Peritoneum (tissue), 1 donor: ENCODE measurements around a stretch of chr5.

GRCh38 chr5:59465057-59465769 lies 428.3 kb downstream of the PDE4D start:
- PRO-cap, result no peak

GRCh38 chr5:59548614-59549472 lies 344.7 kb downstream of the PDE4D start:
- PRO-cap, result no peak

DNA sequence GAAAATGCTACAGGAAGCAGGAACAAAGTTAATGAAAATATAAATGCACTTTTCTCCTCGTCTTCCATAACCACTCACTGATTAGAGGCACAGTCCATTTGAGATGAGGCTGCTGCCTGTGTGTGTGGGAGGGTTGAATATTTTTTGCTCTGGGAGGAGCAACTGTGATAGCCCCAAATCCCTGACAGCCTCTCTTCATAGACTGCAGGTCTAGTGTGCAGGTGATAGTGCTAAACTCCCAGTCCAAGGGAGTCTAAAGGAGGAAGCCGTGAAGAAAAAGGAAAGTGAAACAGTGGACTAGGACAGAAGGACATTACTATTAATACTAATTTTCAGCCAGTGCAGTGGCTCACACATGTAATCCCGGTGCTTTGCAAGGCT lies 295.1 kb downstream of the PDE4D start:
- PRO-cap, result no peak

DNA sequence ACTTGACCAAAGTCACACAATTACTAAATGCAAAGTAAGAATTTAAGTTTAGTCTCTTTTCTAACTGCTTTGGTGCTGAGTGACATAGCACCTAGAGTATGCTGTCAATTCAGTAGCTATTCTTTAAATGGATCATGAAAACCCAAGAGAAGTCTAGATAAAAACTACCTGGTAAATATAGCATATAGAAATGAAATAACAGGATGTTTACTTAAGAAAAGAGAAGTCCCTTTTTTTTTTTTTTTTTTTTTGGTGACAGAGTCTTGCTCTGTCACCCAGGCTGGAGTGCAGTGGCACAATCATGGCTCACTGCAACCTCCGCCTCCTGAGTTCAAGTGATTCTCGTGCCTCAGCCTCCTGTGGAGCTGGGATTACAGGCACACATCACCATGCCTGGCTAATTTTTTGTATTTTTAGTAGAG lies 129.1 kb downstream of the PDE4D start:
- PRO-cap, result no peak

DNA sequence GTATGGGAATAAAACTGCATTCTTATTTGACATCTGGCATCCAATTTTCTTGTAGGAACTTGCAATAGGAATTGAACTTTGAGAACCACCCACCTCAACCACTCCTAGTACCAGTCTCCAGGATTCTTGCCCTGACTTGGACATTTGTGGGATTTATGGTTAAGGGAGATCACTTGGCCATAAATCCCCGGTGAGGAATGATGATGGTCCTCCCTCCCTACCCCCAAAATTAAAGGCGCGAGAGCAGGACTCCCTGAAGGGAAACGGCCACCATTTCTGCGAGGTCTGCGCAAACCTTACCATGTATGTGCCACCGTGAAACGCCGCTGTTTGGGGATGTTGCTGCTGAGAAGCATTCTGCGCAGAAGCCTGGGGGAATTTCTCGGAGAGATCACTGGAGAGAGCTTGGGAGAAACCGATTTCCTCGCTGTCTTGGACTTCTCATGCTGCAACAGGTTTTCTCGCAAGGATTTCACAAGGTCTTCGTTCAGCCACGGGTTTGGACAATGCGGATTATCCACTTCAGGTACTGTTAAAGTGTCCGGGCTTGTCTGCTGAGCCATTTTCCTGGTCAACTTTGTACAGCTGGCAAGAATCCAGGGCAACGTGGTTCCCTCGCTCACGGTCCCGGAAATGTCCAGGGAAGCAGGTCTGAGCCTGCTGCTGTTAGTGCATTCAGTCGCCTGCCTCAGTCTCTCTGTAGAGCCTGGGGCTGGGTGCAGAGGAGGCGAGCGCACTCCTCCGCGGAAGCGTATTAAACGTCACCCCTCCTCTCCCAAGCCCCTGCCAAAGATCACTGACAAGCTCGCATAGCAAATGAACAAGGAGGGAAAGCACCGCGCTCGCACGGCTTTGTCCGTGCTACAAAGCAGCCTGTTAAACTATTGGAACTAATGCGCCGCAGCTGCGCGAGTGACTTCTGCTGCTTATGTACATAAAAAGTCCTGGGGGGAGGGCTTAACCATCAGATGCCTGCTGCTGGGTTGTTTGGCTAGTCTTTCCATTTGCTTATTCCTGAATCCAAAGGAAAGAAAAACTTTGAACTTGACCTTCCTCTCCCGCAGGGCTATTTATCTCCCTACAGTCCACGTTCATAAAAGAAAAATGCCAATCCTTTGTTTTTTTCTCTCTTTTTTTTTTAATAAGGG lies 125.2 kb downstream of the PDE4D start:
- PRO-cap, result no peak

- PRO-cap, result no peak
These were observed 353 bp downstream of the ERCC8 start for GRCh38 chr5:60944546-60944888.

GRCh38 chr5:61252378-61252866 lies 79.6 kb upstream of the ZSWIM6 start:
- PRO-cap, result no peak

DNA sequence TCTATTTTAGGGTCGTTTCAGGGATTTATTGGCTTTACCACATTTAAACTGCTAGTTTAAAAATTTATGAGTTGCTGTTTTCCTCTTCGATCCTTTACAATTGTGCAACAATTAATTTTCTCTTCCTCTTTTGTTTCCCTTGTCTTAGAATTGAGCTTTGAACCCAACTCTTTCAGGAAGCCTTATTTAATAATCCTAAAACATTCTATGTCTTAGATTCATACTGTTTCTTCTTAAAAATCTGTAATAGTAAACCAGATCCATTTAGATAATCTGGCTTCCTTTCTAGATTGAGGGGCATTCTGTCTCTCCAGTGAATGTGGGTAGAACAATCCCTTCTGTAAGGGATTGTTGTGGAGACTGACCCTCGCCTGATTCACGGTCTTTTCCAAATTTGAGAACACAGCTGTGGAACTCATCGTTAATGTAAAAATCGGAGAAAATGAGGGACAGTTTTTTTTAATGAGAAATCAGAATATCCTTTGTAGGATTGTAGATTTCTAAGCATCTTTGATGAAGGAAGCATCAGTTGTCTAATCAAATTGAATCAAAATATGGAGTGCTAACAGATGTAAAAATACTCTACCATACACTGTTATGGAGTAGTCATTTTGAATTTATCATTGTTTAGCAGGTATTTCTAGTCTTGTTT lies 16.6 kb downstream of the ZSWIM6 start:
- PRO-cap, result no peak

GRCh38 chr5:61438421-61439205 lies 106.6 kb downstream of the ZSWIM6 start:
- PRO-cap, result no peak

DNA sequence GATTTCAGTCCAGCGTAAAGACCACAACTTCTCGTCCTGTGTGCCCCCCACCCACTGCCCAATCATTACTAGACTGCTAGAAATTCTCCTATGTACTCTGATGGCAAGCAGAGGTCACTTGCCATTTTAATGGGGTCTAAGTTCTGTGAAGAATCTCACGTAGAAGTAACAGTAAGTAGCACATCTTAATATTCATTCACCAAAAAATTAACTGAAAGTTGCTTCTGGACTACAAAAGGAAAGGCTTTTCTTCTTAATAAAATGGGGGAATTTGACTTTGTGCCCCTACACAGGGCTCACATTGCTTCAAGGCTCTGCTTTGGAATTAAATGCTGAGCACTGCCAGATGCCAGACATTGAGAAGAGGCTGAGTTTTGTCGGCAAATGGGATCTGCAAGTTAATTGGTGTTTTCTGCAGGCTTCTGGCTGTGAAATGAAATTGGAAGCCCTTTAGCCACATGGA lies 164.2 kb downstream of the ZSWIM6 start:
- PRO-cap, result no peak

GRCh38 chr5:62299605-62300114 lies 6.3 kb upstream of the KIF2A start:
- PRO-cap, result no peak

- PRO-cap, result no peak
These were observed 225.8 kb downstream of the LRRC70 start for GRCh38 chr5:62804256-62805031.

- PRO-cap, result no peak
These were observed 2.0 kb upstream of the RNF180 start for GRCh38 chr5:64163535-64164141.

- PRO-cap, result no peak
These were observed 127.6 kb downstream of the CWC27 start for GRCh38 chr5:64896302-64896723.

GRCh38 chr5:65034524-65035143 lies 265.9 kb downstream of the CWC27 start:
- PRO-cap, result no peak

DNA sequence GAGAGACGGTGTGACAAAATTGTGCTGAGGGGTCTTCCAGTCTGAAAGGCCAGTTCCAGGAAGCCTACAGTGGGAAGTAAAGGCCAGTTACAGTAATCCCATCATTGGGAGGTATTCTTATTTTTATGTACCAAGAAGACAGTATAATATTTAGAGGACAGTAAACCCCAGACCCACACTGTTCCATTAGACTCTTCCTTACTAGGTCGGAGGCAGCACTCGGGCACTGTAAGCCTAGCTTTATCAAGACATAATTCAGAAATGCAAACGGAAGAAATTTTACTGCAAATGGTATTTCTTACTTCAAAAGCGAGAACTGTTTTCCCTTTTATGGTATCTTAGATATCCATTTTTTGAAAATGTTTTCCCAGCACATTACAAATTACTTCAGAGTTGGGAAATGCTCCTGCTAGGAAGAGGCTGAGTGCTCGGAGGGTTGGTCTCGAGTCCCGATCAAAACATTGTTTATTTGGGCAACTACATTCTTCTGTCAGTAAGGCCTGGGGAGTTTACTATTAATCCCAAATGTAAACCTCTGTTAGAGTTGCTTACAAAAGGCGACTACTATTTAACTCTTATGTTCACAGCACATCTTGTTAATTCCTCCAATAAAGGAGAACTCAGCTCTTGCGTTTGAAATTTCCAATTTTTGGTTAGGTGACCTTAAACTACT lies 332.9 kb downstream of the CWC27 start:
- PRO-cap, result no peak

DNA sequence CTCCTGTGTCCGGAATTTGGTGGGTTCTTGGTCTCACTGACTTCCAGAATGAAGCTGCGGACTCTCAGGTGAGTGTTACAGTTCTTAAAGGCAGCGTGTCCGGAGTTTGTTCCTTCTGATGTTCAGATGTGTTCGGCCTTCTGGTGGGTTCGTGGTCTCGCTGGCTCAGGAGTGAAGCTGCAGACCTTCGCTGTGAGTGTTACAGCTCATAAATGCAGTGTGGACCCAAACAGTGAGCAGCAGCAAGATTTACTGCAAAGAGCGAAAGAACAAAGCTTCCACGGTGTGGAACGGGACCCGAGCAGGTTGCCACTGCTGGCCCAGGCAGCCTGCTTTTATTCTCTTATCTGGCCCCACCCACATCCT lies 3.0 kb upstream of the ADAMTS6 start:
- PRO-cap, result no peak

- PRO-cap, result no peak
These were observed 88.1 kb downstream of the NLN start for GRCh38 chr5:65810027-65810535.

DNA sequence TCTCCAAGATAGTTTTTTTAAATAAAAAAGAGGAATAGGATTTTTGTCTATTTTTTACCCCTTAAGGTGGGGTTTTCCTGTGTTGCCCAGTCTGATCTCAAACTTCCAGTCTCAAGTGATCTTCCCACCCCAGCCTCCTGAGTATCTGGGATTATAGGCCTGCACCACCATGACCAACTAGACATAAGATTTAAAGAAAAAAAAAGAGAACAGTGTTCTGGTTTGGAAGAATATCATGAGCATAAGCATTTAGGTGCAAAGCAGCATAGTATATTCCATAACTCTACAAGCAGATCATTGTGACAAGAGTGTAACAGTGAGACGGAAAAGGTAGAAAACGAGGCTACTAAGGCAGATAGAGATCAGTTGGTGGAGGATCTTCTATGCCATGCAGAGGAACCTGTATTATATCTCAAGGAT lies 105.5 kb downstream of the ERBIN start:
- PRO-cap, result no peak

GRCh38 chr5:66144422-66145050 lies 436 bp downstream of the SREK1 start:
- PRO-cap, result no peak